Hair follicular keratinocyte (primary cell): ENCODE measurements around the genes PPP1R2B and LSM11.

DNA sequence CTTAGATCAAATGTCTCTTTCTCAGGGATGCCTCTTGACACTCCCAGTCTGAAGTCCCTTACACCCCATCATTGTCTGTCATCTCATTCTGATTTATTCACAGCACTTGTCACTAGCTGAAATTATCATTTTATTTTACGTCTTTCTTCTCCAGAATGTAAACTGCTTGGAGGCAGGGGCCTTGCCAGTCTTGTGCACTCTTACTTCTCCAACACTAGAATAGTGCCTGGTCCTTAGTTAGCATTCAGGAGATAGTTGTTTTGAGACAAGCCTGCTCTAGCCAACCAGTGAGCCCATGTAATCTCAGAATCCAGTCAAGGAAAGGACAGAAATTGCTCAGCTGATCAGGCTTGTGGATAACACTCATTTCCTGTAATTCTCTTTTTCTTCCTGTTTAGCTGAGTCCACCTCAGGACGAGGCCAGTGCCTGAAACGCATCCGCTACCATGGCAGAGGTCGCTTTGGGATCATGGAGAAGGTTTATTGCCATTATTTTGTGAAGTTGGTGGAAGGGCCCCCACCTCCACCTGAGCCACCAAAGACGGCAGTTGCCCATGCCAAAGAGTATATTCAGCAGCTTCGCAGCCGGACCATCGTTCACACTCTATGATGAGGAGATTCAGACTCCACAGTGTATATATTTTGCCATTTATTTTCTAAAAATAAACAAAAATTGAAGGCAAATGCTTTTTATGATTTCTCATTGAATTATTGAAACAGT, 25.6 kb downstream of the MRPL22 start:
- RAMPAGE, long total RNA, result no peak

GRCh38 chr5:155136902-155137355, 123.4 kb downstream of the KIF4B start:
- RAMPAGE, long total RNA, result no peak

DNA sequence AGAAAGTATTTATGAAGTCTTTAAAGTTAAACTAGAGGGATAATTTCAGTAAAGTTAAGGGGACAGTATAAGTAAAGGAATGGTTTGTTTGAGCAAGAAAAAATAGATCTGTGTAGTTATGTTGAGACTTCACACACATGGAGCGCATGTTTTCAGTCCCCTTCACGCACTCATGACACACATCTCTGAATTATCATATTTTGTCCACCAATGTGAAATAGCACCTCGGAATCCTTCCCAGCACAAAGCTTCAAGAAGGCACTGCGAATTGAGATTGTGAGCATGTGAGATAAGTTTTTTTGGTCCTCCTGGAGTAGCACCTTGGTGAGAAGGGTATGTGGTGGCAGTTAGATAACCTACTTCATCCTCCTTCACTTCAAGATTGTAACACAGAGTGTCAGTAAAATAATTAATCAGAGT, 143.1 kb downstream of the KIF4B start:
- RAMPAGE, long total RNA, result no peak

- RAMPAGE, long total RNA, result no peak
Measured at GRCh38 chr5:155729437-155730224, 597.3 kb upstream of the SGCD start.

DNA sequence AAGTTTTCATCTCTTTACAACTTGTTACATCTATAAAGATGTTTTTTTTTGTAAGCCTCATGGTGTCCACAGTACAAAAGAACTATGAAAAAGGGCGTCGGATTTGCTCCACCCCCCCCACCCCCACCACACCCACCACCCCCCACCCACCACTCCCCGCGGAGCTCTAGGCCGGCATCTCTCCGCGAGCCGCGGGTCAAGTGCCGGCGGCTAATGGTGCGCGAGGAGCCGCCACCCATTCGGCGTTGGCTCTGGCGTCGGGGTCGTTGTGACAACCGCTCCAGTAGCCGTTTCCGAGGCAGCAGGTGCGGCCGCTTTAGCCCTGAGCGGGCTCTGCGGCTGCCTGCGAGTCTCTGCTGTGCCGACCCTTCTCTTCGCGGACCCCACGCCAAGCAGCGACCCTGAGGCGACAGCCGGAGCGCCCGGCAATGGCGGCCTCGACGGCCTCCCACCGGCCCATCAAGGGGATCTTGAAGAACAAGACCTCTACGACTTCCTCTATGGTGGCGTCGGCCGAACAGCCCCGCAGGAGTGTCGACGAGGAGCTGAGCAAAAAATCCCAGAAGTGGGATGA, at the start of gene PPP1R2B:
Gene PPP1R2B (plus strand): TSS at position 161 of the 574 bp plus-strand sequence.
- RAMPAGE, long total RNA, result no peak

GRCh38 chr5:157108369-157108859, 430 bp downstream of the HAVCR2 start:
- RAMPAGE, long total RNA, result no peak

GRCh38 chr5:157285527-157286040, 19.7 kb downstream of the CYFIP2 start:
- RAMPAGE, long total RNA, result no peak

GRCh38 chr5:157370732-157371351, 25.4 kb upstream of the FNDC9 start:
- RAMPAGE, long total RNA, result no peak

DNA sequence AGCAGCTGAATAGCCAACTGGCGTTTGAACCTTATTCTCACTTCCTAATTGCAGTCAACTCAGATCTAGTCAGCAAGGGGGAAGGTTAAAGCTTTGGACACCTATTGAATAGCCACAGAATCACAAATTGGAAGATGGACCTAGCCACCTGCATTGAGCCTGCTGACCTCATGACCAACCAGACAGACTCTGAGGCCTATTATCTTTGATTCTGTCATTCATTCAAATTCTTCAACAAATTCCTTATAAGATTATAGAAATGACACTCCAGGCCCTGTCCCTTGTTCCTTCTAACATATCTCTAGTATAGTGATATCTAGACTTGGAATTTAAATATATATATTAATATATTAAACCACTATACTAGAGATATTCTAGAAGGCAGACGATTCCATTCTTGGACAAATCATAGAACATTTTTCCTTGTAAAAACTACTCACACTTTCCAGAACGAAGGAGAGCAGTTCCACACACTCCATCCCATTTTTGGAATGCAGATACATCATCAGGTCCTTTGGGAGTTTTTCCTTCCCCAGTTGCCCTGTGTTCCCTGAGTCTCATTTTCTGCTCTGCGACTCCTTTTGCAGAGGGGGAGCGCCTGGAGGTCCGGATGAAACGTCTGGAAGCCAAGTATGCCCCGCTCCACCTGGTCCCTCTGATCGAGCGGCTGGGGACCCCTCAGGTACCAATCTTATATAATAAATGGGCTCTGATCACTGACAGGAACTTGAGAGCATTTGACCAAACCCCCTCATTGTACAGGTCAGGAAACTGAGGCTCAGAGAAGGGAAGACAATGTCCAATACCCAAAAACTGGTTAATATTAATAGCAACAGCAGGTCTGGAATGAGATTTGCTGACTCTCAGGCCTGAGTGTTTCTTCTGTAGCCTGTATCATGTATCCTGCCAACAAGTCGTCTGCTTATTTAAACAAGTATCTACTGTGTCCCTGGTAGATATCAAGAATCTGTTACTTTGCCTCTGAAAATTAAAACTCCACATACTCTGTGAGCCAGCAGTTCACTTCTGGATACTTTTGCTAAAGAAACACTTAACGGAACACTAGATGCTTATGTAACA, 37.5 kb upstream of the FNDC9 start:
- RAMPAGE, long total RNA, result no peak

DNA sequence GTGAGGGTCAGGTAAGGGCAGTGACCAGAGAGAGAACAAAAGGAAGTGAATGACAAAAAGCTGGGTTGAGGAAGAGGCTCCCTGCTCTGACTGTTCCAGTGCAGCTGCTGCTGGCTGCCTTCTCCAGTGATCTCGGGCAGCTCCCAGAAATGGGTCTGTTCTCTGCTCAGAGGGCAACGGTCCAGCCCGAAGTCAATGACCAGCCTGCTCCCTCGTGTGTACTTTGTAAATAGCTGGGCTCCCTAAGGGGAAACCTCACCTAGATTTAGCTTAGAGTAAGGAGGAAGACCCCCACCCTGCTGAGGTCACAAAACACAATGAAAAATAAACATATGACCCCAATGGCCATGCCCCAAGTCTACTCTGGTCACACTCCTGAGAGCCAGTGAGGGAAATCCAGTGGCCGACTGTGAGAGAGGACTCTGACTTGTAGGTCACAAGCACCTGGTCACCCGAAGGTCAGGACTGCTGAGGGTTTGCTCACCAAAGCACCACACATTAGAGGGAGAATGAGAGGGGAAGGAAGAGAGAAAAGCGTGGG, 19.7 kb downstream of the NIPAL4 start:
- RAMPAGE, long total RNA, result no peak

DNA sequence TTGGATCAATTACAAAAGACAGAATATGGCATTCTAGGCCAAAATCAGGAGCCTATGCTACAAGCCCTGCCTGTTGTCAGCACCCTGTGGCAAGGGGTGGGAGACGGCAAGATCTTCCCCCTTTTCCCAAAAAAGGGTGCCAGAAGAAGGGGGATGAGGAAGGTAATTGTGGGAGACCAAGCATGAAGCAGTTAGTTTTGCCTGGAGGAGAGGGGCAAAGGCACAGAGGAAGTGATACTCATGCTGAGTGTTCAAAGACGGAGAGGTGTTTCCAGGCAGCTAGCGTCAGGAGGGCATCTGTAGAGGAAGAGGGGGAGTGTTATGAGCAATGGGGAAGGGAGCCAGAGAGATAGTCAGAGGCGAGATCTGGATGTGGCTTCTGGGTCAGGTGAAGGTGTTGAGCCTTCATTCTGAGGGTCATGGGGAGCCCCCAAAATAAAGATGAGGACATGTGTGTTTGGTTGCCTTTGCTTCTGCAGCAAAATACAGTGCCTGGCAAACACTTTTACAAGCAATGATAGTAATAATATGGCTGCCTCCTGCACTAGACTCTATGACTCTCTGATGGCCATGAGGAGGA, 27.0 kb upstream of the ADAM19 start:
- RAMPAGE, long total RNA, result no peak

DNA sequence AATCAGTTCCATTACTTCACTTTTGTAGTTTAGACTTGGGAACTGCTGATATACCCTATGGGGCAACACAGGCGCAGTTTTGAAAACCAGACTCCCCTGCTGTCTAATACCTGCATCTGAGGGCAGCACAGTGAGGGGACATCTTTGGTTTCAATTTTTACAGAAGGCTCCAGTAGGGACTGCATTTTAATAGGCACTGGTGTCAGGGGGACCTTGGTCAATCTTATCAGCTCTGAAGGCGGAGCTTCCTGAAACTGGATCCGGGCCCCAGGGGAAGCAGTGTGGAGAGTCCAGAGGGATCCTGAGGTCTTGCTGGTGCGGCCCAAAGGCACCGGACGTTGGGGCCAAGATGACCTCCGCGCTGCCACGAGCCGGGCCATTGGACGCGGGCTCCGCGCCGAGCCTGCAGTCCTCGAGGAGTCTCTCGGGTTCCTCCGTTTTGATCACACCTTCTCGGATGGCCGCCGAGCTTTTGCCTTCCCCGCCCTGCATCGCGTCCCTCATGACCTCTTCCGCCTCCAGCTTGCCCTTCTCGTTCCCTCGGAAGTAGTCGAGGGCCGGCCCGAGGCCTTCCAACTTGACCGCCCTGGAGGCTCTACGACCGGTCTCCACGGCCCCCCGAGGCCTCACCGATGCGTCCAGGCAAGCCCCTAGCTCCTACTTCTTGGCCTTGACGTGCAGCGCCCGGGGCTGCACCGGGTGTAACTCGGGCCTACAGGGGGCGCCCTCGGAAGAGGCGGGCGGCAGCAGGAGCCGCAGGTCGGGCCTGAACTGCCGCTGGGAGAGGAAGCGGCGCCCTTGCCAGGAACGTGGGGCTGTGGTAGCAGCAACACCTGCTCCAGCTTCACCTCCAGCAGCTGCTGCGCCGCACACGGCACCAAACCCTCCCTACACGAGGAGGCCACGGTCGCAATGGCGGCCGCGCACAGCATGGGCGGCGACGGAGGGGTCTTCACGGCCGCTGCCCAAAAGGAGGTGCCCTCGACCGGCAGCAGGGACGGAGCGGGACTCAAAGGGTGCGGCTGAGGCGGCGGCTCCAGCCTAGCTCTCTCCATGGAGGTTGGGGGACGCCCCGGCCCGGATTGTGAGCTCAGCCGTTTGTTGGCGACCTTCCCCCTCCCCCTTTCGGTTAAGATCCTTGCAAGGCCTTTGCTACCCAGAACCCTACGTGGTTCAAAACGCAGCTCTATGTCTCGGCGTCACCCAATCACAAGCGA, 18.9 kb downstream of the C5orf52 start:
- RAMPAGE, long total RNA, result no peak

- RAMPAGE, long total RNA, result no peak
Measured at GRCh38 chr5:157743287-157744519, at the start of gene LSM11. Gene LSM11 (plus strand): TSS chr5:157743712.

DNA sequence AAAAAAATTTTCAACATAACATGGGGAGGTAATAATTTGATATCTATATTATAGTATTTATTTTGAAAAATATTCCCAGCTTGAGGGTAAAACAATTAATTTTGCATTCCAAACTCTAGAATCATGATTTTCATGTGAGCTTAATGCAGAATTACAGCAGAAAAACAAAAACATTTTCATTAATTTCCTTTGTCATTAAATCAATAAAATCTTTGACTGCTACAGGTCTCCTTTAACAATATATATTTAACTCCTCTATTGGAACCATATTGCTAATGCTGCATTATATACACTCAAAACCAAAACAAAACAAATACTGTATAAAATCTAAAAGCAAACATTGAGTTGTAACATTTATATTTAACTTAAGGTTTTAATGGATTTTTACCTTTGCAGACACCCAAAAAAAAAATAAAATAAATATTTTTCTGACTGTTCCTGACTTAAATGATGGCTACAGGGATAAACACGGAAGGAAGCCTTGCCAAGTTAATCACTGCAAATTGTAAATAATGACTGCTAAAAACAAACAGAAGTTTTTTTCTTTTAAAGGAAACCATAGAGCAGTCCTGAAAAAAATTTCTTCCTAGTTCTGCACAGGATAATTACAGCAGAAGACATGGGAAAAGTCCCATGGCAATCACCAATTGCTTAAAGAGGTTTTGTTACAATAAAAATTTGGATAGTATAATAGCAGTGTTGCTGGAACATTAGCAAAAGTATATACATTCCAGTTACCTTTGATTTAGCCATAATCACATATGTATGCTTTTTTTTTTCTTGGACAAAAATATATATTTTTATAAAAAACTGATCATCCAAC, 43.1 kb downstream of the LSM11 start:
- RAMPAGE, long total RNA, result no peak

DNA sequence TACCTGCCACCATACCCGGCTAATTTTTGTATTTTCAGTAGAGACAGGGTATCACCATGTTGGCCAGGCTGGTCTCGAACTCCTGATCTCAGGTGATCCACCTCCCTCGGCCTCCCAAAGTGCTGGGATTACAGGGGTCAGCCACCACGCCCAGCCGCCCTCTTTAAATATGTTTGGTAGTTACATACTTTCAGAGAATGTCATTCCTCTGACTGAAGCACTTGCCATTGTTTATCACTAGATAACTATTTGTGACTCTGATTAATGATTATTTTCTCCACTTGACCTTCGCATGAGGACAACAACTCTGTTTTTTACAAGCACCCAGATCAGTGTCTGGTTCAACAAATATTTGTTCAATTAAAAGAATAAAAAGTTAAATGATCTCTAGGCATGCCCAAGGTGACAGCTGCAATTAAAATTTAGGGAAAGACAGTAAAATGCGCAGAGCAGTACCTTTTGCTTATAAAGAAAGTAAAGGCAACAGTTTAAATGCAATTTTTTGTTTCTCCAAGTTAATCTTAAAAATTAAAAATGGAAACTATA, 56.2 kb downstream of the CLINT1 start:
- RAMPAGE, long total RNA, result no peak

- RAMPAGE, long total RNA, result no peak
Measured at GRCh38 chr5:158175252-158175965, 316.5 kb upstream of the CLINT1 start.

GRCh38 chr5:158421436-158421778, 562.5 kb upstream of the CLINT1 start:
- RAMPAGE, long total RNA, result no peak

GRCh38 chr5:158670137-158670773, 429.5 kb downstream of the EBF1 start:
- RAMPAGE, long total RNA, result no peak

GRCh38 chr5:158698700-158699195, 401.0 kb downstream of the EBF1 start:
- RAMPAGE, long total RNA, result no peak

DNA sequence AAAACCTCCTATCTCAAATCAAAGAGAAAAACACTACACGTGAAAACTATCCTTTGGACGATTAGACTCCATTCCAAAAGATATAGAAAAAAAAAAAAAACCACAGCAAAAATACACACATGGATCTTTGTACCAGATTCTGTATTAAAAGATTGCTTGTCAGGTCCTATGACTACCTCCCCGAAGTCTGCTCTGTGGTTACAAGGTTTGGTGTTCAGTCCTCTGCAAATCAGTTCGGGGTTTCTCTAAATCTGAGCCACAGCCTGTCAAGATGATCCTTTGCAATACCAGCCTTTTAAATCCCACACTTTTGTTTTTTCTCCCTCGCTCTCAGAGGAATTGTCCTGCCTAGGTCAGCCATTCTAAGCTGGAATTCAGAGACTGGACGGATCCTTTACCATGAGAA, 47.4 kb downstream of the EBF1 start:
- RAMPAGE, long total RNA, result no peak